ENCODE measurements around the genes GFRAL and ZNF451.

DNA sequence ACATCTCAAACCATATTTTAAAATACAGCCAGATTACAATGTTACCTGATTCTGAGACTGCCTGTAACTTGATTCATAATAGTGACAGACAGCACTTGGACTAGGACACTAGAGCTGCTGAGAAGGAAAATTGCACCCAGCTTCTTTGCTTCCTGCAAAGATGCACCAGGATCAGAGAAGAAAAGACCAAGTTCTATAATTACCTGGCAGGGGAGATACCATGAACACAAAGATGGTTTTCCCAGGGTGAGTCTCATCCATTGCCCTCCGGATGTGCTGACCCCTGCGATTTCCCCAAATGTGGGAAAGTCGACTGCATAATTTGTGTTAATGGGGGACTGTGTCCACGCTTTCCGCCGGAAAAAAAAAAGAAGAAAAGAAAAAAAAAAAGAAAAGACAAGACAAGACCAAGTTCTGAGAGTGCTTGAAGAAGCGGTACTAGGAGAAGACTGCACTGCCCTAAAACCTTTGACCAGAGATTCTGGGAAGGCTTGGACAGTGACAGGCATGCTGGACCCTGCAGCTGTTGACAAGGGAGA, 70.5 kb upstream of the GCM1 start:
- PRO-cap, result no peak

DNA sequence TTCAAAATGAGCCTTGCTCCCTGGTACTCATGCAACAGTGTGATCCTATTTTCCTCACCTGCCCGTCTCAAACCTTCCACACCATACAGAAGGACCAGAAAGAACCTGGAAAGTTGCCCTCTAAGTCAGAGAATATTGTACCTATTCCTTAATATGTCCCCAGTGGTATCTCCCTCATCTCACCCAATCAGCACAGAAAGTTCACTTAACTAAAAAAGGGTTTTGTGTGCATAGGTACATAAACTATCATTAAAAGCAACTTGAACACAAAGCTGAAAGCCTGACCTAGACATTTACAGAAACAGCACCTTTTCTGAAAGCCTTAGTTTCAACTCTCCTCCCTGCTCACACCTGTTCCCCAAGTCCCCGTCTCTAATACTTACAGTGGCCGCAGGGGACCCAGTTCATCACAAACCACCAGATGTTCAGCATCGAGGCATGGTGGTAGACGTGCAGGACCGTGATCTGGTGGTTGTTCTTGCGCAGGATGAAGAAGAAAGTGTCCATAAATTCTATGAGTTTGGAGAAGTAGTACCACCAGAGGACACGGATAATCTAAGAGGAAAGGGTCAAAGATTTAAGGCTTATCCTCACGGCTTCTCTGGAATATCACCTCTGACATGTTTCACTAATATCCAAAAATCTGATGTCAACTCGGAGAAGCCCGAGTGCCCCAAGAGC, 73.9 kb downstream of the ELOVL5 start:
- PRO-cap, result no peak

- PRO-cap, result no peak
Measured at GRCh38 chr6:53326411-53327453, 22.0 kb downstream of the ELOVL5 start.

DNA sequence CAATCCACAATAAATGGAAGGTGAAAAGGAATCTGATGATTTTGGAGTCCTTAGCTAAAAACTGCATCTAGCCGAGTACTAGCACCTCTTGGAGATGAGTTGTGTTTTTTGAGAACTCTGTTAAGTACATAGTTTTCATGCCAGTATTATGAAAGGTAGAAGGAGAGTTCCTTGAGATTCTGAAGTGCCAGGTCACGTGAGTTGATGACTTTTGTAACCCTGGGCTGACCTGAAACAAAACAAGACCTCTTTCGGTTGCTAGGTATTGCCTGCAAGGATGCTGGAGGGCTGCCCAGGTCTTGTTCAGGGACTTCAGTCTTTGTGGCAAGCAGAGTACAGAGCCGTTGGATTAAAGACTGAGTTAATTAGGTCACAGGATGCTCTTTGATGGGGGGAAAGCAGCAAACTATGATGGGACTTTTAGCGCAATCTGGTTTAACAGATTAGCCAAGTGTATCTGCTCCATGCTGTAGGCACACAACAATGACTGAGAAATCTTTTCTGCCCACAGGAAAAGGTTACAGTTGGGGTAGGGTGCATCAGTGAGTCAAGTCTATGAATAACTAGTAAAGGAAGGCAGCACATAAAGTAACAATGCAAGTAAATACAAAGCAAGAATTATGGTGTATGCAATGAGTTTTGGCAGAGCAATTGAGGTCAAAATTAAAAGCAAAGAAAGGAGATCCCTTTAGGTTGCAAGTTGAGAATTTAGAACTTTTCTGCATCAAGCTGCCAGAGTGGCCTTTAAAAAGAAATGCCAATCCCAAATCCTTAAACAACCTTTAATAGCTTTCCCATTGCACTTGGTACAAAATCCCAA, 12.9 kb upstream of the ELOVL5 start:
- PRO-cap, result no peak

DNA sequence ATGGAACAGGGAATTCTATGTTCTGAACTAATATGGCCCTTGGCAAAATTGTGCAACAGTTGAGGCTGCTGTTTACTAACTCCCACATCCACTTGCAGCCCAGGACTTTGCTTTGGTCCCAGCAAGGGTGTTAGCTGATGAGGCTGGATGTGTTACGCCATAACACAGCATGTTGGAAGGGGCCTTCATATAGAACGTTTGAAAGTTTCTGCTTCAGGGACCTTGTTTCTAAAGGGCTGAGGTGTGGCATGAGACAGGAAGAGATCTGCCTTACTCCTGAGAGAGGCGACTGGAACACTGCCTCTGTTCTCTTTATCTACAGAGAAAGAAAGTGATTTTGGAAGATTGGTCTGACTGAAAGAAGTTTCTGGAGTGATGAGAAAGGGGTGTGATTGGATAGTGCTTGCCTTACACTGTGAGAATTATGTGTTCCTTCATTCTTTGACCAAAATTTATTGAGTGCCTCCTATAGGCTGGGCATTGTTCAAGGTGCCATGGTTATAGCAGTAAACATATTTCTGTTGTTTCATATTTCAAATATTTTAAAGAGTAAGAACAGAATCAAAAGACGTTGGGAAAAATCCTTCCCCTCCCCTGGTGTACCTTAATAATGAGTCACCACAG, 78.9 kb downstream of the GCLC start:
- PRO-cap, result no peak

DNA sequence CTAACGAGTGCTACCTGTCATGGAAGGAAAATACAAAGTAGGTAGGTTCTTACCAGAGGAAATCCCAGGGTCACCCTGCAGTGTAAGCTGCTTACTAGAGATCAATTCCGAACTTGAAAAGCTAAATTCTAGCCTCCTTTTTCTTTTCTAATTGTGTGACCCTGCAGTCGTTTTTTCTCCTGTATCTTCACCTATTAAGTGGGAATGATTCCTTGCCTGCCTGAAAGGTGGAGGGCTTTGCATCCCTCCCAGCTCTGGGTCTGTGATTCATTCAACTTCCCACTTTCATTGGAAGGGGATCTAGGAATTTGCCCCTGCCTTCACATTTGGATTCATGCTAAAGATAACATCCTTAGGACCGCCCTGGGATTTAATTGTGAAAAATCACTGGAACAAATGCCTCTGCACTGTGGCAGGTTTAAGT, 104.5 kb downstream of the LRRC1 start:
- PRO-cap, result no peak

GRCh38 chr6:54072887-54073458, 38.3 kb upstream of the MLIP start:
- PRO-cap, result no peak

- PRO-cap, result no peak
Measured at GRCh38 chr6:54083018-54083676, 28.1 kb upstream of the MLIP start.

DNA sequence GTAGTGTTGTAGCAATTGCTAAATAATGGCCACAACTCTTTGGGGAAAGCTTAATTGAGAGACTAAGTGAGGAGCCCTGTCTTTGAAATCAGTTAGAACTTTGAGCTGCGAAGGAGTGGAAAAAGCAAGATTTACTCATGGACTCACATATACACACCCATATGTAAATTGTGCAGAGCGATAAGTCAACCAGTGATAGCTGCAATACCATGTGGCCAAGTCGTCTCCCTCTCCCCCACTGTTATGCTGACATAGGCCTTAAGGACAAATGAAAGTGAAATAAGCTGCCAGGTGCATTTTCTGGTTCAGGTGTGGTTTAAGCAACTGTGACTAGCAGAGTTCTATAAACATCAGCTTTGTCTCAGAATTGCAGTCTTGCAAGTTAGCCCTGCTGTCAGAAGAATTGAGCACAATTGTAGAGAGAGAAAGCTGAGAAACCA, 9.5 kb downstream of the FAM83B start:
- PRO-cap, result no peak

DNA sequence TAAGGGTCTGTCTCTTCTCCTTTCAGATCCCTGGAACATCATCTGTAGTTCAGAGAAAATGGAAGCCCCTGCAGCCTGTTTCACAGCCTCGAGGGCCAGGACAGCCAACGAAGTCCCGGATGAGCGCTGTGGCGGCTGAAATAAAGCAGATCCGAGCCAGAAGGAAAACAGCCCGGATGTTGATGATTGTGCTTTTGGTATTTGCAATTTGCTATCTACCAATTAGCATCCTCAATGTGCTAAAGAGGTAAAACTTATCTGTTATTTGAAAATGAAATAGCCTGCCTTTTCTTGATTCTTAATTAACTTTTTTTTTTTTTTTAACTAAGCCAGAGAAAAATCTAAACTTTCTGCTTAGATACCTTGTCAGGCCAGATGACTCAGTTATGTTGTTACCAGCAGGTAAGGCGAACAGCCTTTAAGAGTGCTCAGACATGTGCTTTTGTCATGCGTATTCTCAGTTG, 49.9 kb upstream of the GFRAL start:
- PRO-cap, result no peak

DNA sequence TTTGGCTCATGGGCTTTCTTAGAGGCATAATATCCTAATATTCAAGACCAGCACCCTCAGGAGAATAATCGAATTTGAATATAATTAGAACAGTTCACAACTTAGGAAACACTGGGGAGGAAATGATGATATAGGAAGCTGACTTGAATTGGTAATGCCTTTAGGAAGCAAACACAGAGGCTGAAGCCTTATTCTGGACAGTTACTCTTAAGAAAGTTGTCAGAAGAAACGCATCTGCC, at the start of gene GFRAL:
Gene GFRAL, plus strand, starts transcription at position 189 of the 239 bp plus-strand sequence.
- PRO-cap, result no peak

- PRO-cap, result no peak
Measured at GRCh38 chr6:56372514-56373043, 125.2 kb upstream of the COL21A1 start.

DNA sequence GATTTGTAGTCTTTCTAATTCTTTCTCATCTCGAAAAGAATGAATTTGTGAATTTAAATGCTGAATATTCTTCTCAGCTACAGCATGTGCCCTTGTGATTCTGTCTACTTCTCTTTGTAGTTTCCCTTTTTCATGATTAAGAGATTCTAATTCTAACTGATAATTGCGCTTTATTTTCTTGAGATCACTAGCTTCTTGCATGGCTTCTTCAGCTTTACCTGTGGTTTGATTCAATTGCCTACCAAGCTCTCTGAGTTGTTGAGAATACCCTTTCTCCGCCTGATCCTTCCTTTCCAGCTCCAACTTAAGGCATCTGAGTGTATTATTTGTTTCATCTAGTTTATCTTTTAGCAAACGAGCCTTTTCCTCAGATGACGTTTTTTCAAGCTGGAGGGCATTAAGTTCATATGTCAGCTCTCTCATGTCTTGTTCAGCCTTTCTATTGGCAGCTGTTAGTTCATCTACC, 335.1 kb downstream of the DST start:
- PRO-cap, result no peak

DNA sequence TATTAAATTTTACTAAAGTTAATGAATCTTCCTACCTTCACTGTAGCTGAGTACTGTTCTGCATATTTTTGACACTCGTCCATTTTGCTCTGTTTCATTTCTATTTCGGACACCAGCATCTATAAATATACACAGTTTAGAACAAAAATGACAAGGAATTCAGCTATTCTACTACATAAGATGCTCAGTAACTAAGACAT, 327.6 kb downstream of the DST start:
- PRO-cap, result no peak

DNA sequence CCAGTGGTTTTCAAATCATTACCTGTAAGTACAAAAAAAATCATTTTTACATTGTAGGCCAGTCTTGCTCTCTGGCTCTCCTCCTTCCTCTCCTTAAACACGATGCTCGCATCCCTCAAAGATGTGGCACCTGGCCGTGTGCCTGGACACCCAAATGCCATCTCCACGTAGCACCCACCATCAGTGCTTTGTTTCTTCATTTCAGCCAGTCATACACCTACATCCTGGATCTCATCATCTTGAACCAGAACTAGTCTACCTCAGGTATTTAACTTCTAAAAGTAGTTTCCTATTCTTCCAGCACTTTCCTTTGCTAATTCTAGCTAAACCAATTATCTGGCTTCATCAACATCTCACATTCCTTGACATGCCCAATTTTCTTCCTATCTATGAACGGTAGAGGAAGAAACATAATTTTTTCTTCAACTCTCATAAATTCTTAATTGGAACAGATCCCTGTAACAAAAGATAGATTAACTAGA, 276.6 kb downstream of the DST start:
- PRO-cap, result no peak

DNA sequence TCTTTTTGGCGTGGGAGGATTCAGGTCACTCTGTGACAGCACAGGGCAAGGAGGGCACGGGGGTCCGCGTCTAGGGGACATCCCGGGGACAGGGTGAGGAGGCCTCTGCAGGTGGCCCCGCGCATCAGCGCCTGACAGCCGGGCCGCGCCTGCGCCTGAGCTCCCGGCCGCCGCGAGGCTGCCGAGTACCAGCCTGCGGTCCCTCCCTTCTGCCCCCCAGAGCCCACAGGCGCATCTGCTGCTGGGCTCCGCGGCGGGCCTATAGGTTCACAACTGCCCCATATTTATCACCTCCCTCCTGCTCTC, 110.6 kb downstream of the DST start:
- PRO-cap, result no peak

- PRO-cap, result bidirectional peak, plus-strand start at chr6:57090188, minus-strand start at chr6:57089845; unidirectional peak, minus-strand start at chr6:57090306
Measured at GRCh38 chr6:57089719-57090396, at the start of gene ZNF451. ZNF451 (plus strand) TSS chr6:57090188.

DNA sequence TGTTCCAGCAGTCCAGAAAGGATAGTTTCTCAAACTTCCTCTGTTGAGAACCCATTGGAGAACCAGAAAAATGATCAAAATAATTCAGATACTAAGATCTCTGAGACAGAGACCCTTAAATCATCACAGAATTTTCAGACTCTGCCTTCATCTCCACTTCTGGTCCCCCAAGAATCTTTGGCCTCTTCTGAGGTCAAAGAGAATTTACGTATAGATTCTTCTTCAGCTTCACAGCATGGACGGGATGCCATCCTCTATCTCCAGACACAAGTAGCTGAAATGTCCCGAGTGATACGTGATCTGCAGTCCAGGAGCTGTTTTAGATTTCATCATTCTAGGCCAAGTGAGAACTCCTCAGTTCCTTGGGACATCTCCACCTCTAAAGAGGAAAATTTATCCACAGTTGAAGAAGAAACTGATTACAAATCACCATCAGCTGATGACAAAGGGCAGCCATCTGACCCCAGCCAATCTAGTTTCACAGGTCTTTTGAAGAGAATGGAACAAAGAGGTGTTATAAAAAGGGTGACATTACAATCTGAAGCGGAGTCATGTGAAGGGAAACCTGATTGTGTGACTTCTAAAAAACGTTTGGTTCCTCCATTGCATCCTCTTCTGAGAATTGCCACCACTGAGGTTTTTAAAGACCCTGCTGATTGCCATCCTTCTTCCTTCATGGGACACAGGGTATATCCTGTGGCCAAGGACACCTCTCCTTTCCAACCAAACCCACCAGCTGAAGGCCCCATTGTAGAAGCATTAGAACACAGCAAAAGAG, 10.9 kb downstream of the ZNF451 start:
- PRO-cap, result no peak

DNA sequence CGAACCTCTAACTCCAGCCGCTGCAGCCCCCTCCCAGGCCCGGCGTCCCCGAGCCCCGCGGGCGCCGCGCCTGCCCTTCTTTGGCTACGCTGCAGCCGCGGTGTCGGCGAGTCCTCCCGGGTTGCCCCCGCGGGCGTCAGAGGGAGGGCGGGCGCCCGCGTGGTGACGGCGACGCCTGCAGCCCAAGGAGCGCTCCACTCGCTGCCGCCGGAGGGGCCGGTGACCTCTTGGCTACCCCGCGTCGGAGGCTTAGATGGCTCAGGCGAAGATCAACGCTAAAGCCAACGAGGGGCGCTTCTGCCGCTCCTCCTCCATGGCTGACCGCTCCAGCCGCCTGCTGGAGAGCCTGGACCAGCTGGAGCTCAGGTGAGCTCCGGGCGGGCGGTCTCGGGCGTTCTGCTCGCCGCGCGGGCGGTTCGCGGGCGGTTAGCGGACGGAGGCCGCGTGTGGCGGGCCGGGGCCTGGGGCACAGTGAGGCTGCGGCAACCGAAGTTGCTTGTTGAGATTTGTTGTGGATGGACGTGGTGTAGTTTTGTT, 387 bp downstream of the BAG2 start:
- PRO-cap, result bidirectional peak, plus-strand start at position 261 of the sequence, minus-strand start at position 82 of the sequence; bidirectional peak, plus-strand start at position 354 of the sequence, minus-strand start at position 339 of the sequence

GRCh38 chr6:57188286-57189382, 16.5 kb downstream of the BAG2 start:
- PRO-cap, result no peak

Measured in endodermal cell (in vitro differentiated cells).